Smooth muscle cell (in vitro differentiated cells): ENCODE measurements around the gene ARL8B.

DNA sequence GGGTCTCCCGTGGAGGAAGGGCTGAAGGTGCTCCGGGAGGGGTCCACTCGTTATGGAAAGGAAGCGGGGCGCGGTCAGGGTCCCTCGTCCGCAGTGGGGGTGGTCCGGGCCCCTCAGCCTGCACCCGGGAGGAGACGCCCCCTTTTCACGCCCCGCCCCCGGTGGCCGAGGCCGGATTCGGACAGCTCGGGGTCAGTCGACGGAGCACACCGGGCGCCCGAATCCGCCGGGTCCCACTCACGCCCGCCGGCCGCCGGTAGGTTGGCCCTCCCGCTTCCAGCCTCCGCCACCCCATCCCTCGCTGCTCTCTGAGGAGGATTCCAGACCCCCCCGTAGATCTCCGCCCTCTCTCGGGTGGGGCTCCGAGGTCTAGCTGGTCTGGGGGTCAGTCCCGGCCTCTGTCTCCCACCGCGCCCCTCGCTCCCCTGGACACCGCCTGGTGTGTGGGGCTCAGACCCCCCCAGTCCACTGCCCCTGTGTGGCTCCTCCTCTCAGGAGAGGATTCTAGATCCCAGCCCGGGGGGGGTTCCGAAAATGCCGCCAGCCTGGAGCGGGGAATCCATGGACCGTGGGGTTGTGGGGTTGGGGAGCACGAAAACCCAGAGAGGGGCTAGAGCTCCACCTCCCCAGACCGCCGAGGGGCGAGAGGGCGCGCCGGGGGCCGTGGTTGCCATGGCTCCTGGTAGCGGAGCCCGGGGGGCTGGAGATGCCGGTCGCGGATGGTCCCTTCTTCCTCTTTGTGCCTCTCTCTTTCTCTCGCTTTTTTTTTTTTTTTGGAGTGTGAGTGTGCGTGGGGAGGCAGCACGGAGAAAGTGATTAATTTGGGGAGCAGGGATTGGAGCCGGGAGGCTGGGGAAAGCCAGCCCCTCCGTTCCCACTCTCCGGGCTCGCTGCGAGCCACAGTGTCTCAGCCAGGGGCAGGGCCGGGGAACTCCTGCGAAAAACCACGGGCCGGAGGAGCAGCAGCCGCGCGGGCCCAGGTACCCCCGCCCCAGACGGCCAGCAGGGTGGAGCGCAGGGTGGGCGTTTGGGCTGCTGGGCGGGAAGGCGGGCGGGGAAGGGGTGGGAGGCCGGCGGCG, 889 bp downstream of the CHL1 start:
- RAMPAGE, long total RNA, result no peak

GRCh38 chr3:535796-536447, 339.4 kb downstream of the CHL1 start:
- RAMPAGE, long total RNA, result no peak

DNA sequence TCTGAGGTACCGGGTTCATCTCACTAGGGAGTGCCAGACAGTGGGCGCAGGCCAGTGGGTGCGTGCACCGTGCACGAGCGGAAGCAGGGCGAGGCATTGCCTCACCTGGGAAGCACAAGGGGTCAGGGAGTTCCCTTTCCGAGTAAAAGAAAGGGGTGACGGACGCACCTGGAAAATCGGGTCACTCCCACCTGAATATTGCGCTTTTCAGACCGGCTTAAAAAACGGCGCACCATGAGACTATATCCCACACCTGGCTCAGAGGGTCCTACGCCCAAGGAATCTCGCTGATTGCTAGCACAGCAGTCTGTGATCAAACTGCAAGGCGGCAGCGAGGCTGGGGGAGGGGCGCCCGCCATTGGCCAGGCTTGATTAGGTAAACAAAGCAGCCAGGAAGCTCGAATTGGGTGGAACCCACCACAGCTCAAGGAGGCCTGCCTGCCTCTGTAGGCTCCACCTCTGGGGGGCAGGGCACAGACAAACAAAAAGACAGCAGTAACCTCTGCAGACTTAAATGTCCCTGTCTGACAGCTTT, 49.8 kb upstream of the SETMAR start:
- RAMPAGE, long total RNA, result no peak

GRCh38 chr3:4355223-4356097, 52.3 kb downstream of the SETMAR start:
- RAMPAGE, long total RNA, result no peak

GRCh38 chr3:4512928-4513366, 19.8 kb downstream of the ITPR1 start:
- RAMPAGE, long total RNA, result no peak

DNA sequence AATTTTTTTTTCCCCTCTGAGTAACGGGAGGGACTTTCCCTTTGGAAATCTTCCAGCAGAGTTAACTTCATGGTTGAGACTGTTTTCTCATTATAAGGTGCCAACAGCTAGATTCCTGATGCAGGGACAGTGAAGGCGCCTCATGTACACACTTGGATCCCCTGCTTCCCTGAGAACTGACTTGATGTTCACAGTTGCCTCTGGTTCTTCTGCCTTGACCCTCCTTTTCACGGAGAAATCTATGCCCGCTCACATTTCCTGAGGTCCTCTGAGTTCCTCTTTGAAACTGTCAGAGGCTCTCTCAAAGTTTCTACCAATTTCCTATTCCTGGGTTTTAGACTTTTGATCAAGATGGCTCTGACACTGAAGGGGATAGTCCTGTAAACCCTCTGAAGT, 227.5 kb upstream of the BHLHE40 start:
- RAMPAGE, long total RNA, result start-site peak on the plus strand centred at position 134 of the sequence, 32 bp wide, 12 and 10 reads in 2 replicates

- RAMPAGE, long total RNA, result no peak
These were observed 219.4 kb upstream of the BHLHE40 start for GRCh38 chr3:4759604-4760459.

DNA sequence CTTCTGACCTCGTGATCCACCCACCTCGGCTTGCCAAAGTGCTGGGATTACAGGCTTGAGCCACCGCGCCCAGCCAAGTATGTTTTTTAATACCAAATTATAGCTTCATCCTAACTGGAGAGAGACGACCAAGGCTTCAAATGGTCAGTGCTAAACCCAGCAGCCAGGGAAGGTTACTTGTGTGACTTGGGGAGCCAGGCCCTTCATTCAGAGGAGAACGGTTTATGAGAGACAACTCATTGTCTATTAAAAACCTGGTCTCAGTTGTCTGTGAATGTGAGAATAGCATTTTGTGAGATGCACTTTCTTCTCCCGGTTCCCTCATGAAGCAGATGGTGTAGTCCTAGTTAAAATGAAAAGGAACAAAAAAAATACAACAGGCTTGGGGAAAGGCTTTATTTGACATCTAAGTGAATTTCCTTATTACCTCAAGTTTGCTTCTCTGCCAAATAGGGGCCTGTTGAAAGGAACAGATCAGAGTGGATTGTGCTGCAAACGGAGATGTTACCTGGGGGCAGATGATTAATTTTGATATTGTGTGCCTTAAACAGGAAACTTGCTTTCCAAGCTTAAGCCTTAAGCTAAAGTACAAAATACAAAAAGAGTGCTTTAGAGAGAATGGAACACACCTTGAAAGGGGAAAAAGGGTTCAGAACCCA, 202.8 kb upstream of the BHLHE40 start:
- RAMPAGE, long total RNA, result no peak

GRCh38 chr3:4782185-4782923, 196.9 kb upstream of the BHLHE40 start:
- RAMPAGE, long total RNA, result no peak

DNA sequence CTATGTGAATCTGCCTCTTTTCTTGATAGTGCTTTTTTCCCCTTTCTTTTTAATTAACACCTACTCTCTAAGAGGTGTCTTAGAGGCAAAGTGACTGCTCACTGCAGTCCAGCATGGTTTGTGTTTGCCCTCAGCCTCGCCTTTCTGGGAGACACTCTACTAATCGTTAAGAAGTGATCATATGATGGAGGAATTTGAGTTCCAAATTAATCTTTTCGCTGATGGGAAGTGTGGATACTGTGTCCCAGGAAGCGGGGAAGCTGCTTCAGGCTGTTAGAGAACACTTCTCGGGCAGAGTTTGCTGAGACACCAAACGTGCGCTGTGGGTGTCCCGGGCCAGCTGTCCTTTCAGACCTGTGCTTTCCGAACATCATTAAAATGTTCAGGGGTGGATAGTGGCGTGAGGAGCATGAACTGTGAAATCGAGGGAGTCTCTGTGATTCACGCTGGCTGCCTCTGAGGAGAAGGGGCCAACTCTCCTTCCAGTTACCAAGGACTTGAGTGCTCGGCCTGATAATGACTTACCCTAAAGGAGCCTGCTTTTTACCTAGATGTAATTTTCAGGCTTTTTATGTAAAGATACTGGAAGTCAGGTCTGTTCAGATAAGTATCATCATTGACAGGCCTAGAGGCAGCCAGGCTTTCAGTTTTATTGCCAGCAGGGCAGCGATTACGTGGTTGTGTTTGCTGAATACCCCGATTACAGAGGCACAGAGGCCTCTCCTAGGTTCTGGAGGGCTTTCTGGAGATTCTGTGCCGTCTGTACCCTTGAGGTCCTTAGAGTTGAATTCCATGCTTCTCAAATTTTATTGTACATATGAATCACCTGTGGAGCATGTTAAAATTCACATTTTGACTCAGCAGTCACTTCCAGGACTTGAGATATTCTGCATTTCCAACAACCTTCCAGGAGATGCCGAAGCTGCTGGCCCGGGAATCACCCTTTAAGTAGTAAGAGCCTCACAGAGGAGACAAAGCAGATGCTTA, 160.4 kb upstream of the BHLHE40 start:
- RAMPAGE, long total RNA, result no peak

DNA sequence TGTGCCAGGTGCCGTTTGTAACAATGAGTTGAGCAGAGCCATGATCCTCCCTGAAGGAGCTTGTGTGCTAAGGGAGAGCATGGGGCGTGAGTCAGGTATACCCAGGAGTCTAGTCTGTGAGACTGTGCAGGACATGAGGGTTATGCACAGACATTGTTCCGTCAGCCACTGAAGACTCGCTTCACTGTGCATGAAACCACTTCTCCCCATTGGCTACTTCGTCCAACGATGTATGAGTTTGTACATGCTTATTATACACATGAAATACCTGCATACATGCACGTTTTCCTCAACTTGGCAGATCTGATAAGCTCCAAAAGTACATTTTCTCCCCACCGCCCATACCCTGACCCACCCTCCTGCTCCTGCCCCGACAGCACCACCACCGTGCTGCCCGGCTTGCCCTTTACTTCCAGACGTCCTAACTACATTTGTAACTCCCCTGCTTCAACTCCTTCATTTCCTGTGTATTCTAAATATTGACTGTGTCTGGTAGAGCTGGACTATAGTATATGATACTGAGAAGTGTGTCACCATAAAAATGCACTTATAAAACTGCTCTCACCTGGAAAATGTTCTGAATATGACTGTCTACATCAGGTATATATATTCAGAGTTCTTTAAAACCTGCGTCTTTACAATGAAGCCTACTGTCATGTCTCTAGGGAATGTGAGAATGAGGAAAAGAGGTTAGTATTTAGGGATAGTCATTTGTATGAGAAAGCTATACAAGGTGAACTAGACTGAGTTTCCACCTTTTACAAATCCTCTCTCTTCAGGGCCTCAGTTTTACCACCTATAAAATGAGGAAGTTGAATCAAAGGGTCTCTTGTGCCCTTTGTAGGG, 152.2 kb upstream of the BHLHE40 start:
- RAMPAGE, long total RNA, result no peak

DNA sequence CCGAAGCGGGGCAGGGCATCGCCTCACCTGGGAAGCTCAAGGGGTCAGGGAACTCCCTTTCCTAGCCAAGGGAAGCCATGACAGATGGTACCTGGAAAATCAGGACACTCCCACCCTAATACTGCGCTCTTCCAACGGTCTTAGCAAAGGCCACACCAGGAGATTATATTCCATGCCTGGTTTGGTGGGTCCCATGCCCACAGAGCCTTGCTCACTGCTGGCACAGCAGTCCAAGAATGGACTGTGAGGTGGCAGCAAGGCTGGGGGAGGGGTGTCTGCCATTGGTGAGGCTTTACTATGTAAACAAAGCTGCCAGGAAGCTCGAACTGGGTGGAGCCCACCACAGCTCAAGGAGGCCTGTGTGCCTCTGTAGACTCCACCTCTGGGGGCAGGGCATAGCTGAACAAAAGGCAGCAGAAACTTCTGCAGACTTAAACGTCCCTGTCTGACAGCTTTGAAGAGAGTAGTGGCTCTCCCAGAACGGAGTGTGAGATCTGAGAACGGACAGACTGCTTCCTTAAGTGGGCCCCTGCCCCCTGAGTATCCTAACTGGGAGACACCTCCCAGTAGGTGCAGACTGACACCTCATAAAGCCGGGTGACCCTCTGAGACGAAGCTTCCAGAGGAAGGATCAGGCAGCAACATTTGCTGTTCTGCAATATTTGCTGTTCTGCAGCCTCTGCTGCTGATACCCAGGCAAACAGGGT, 13.2 kb upstream of the BHLHE40 start:
- RAMPAGE, long total RNA, result no peak

GRCh38 chr3:5121871-5122739, at the start of gene ARL8B:
Gene ARL8B (plus strand): TSS chr3:5122292.
- RAMPAGE, long total RNA, result start-site peak on the plus strand at chr3:5122255-5122349, 239 and 132 reads in 2 replicates

DNA sequence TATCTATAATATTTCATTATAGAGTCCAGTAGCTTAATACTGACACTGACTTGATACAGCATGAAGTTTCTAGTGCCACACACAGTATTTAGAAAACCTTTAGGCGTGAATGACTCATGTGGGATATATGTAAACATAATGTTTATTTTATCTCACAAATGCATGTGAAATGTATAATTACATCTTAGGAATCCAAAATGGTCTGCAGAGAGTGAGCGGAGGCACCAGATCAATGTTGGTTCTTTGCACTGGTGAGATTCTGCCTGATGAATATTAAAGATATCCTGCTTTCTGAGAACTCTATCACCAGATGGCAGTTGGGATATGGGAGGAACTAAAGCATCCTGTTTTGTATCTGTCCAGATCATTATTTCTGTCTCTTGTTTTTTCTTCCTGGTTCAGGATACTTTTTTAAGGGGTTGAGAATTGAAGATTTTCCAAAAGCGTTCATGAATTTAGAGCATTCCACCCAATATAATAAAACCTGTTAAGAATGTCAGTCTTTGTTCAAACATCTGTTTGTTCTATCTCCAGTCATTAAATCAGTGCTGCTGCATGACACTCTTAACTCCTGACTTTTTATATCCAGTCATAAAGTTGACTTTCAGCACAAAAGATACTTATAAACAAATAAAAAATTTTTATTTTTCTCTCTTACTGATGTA, 8.3 kb upstream of the EDEM1 start:
- RAMPAGE, long total RNA, result no peak

- RAMPAGE, long total RNA, result no peak
These were observed 20.5 kb downstream of the EDEM1 start for GRCh38 chr3:5207928-5208451.

DNA sequence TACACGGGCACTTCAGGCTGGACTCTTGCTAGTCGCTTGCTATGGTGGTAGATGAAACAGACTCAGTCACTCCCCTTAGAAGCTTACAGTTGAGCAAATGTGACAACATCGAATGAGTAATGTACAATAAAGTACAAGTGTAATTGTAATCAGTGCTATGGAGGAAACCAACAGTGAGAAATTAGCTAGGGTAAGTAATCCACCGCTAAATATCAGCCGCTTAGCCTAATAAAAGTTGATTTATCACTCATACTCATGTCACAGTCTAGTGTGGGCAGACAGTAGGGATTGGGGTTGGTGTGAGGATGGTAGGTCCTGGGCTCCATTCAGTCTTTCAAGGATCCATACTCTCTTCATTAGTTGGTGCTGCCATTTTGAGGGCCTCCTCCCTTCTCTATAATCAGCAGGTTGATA, 693.5 kb downstream of the GRM7 start:
- RAMPAGE, long total RNA, result no peak

DNA sequence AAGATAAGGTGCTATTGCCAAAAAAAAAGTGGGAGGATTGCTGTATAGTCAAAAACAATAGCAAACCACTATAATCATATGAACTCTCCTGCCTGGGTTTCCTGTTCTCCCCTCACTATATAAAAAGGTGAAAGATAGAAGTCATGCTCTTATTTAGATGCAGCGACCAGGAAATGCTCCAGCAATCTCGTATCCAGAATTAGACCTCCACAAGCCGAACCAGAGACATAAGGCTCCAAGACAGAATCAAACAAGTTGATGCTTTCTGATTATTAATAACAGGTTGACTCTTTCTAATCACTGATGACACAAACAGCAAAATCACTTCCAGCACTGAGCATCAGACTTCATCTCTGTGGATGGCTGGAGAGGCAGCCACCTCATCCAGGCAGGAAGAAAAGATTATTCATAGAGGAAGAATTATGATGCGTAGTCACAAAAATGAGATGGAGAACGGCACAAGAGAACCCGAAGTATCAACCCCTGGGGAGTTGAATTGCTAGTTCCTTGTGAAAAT, 50.1 kb upstream of the LMCD1 start:
- RAMPAGE, long total RNA, result no peak

DNA sequence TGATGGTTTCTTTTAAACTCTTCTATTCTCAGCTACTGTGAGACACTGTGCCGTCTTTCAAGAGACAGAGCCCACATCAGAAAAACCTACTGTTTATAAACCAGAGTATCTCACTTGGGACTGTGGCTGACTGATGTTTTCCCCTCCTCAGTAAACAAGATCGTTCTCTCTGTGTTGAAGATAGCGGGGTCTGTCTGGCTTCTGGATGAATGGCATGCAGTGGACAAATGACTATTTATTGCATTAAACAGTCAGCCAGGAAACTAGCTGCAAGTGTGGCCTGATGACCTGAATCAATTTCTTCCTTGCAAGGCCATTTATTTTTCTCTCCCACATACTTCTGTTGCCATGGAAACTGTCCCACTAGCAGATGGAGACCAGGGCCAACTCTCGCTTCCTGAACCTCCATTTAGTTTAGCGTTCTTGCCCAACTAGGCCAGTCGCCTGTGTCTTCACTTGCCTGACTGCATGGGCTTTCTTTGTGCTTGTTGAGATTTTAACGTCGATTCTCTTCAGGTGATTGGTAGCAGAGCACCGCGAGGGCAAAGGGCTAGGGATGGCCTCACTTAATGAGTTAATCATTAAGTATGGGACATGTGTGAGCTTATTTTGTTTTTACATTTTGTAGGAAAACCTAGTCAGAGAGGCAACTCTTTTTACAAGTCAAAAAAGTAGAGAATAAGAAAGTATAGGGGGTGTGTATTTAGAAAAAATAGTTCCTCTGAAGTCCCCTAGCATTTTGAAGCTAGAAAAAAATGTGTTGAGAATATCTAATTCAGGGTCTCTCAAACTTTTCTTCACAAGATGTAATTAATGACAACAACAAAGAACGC, 27.6 kb downstream of the LMCD1 start:
- RAMPAGE, long total RNA, result no peak

DNA sequence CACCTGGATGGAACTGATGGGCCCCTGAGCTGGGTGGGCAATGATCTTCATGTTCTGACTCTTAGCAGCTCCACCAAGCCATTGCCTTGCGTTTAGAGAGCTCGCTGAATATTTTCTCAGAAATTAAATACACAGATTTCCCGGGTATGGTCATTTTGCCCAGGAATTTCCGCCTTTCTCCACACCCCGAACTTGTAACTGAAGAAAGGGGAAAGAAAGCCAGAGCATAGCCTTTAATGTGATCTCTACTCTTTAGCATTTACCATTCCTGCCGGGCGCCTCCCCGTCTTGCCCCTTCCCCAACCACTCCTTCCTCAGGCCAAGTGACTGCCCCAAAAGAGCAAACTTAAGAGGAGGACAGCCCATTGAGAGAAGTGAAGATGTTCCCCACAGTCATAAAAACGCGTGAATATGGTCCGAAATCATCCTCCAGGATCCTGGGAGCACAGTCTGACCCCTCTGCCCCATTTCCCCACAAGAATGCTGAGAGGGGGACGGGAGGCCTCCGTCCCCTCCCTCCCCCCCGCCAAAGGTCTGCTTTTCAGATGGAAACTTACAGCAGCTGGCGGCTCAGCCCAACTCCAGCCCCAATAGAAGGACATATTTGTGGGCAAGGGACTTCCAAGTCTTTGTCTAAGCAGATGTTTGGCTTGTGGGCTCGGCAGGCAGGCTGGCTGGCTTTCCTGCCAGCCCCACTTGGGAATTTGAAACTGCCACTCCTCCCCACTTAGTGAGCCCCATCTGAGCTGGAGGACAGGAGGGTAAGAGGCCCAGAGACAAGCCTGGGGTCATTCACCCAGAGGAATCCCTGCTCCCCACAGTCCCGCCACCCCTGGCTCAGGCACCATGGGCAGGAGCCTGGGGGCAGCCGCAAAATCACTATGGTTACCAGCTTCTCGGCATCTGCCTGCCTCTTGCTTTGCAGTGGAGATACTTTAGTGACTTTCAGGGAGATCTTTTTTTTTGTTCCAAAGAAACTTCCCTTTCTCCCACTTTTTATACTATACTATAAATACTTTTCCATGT, 53.4 kb downstream of the LMCD1 start:
- RAMPAGE, long total RNA, result no peak

DNA sequence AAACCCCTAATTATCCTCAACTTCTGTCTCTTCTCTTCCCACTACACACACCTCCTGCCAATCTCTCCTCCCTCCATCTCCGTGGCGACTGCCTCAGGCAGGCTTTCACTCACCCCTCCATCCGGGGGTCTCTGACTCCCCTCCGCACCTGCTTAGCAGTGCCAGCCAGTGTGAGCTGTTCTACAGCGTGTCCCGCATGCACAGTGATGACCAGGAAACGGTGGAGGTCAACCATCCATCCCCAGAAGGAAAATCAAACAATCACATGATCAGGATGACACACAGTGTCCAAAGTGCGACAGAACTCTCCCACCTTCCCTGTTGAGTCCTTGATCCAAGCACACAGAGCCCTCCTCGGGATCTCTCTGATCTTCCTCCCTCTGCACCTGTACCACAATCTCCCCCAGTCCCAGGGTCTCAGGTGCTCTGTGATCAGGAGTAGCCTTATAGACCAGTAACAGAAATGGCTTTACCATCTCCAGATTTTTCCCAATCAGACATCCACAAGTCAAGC, 7.3 kb upstream of the SSUH2 start:
- RAMPAGE, long total RNA, result no peak